ENCODE measurements around a stretch of chr1.

GRCh38 chr1:18557440-18558037 lies 73.1 kb upstream of the PAX7 start:
- PRO-cap: no peak
- RRBS: 32% methylated on average over 5 of the region's 22 CpGs

DNA sequence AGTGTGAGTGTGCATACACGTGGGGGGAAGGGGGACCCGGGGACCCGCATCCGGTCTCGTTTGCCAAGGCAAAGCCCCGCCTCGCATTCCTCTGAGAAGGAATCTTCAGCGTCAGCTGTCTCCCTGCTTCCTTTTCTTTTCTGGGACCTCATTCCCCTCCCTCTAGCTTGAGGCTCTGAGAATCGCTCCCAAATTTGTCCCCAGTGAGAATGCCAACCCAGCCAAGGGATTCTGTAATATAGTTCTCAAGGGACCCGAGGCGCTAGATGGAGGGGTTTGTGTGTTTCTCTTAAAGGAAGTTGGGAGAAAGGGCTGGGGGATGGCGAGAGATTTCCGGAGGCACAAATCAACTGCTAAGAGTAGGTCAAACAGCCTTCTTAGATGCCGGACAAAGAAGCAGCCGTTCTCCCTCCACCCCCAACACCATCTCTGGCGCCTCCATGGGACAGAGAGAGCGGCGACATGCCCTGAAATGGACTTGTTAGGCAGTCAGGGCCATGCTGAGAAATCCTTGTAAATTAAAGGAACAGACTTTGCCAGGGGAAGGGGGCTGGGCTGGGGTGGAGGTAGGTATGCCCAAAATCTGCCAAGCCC lies 6.6 kb downstream of the IFFO2 start:
- PRO-cap: no peak
- RRBS: no CpG with 5 or more reads among the region's 18 CpGs

GRCh38 chr1:19010348-19011645 lies 54.3 kb upstream of the IFFO2 start:
- PRO-cap: bidirectional peak, plus-strand start at chr1:19010774, minus-strand start at chr1:19010603; bidirectional peak, plus-strand start at chr1:19011441, minus-strand start at chr1:19011222
- RRBS: no CpG with 5 or more reads among the region's 29 CpGs

GRCh38 chr1:19065531-19066778 lies 109.5 kb upstream of the IFFO2 start:
- PRO-cap: no peak
- RRBS: no CpG with 5 or more reads among the region's 28 CpGs

DNA sequence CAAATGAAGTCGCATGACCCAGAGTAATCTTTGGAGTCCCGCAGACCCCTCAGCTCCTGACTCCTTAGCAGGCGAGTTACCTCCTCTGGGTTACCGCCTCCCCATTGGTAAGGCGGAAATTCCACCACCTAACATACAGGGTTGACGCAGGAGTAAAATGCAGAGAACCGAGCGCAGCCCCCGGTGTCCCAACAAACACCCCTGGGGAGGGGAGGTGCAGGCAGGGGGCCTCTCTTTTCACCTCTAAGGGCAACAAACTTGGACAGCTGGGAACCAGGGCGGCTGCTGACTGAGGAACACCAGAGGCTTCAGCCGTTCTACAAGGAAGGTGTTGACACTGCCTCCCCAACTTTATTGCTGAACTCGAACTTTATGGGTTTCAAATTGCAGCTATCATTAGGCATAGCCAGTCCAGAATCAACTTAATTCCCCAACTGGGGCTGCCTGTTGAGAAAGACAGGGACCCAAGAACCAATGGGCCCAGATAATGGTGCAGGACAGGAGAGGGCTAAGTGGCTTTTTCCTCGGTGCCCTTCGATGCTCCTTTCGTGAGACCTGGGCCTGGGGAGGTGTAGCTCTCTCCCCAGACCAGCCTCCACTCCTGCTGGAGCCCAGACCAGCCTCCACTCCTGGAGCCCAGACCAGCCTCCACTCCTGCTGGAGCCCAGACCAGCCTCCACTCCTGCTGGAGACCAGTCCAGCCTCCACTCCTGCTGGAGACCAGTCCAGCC lies 115.5 kb upstream of the IFFO2 start:
- PRO-cap: no peak
- RRBS: no CpG with 5 or more reads among the region's 15 CpGs

DNA sequence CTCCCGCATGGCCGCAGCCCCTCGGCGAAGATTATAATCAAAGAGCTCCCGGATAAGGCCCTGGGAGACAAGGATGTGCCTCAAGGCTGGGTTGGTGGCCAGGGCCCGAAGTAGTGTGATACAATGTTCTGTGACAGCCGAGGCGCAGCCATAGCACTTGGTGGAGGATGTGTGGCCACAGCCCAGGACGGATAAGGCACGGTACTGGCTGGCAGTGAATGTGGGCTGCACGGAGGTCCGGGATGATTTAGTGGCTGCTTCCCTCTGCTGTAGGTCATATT lies 97.6 kb downstream of the UBR4 start:
- PRO-cap: no peak
- RRBS: no CpG with 5 or more reads among the region's 12 CpGs

GRCh38 chr1:19119945-19120577 lies 90.0 kb downstream of the UBR4 start:
- PRO-cap: no peak
- RRBS: no CpG with 5 or more reads among the region's 11 CpGs

DNA sequence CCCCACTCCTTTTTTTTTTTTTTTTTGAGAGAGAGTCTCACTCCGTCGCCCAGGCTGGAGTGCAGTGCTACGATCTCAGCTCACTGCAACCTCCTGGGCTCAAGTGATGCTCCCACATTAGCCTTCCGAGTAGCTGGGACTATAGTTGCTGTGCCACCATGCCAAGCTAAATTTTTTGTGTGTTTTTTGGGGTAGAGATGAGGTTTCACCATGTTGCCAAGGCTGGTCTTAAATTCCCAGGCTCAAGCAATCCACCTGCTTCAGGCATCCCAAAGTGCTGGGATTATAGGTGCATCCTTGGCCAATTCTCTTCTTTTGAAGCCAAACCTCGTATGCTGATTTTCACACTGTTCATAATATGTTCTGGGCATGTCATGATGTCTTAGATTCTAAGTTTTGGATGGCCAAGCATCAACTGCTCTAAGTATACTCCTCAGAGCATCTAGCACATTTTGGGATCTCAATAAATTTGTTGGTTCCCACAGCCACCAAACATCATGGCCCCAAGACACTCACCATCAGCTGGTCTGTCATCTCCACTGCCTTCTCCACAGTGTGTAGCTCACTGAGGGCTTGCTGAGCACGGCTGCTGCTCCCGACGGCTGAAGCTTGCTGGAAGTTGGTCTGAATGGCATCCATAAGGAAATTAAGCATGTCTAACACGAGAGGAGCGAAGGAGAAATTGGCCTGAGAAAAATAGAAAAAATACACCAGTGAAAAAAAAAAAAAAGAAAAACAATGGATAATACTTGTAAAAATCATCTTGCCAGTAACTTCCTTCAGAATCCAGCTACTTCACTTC lies 50.3 kb downstream of the UBR4 start:
- PRO-cap: no peak
- RRBS: no CpG with 5 or more reads among the region's 10 CpGs

DNA sequence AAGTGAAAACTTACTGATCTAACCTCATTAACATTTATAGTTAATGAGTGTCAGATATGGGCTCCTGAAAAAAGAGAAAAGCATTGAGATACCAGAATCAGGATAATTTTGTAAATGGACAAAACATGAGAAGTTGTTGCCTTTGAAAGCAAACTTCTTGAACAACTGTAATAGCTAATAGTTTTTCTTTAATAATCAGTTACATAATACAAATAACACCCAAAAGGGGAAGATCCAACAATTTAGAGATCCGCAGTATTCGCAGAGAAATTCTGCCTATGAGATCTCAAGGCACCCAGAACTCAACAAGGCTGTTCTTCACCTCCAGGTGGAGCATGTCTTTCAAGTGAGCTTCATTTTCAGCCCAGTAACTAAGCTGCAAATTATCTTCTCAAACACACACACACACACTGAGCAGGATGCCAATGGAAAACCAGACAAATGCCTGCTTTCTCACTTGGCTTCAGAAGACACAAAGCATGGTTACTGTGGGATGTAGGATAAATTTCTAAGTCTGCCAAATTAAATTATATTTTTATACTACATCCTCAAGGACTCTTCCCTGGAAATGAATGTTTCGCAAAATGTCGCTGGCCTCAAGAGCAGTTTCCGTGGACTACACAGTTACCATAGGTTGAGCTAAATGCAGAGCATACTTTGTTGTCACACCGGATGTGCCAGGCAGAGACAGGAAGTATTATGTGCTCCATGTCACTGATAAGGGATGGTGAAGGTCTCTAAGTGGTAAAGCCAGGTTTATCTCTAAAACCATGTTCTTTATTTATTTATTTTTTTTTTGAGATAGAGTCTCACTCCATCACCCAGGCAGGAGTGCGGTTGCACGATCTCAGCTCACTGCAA lies 30.4 kb downstream of the UBR4 start:
- PRO-cap: no peak
- RRBS: no CpG with 5 or more reads among the region's 8 CpGs

DNA sequence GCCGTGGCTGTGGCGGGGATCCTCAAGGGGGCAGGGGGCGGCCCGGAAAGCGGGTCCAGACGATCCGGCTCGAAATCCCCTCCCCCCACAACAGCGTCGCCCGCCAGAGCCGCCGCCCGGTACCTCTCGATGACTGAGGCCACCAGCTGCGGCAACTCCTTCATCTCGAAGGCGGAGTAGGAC lies 225 bp downstream of the UBR4 start:
- PRO-cap: no peak
- RRBS: 3% methylated on average over 14 of the region's 18 CpGs

DNA sequence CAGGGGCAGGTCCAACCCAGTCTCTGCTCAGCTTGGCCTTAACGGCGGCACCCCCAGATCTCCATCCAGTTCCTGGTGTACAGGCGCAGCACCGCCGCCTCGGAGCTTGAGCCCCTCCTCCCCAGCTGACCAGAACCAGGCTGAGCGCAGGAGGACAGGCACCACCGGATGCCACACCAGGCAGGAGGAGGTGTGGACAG lies 16.3 kb downstream of the SLC66A1 start:
- PRO-cap: no peak
- RRBS: no CpG with 5 or more reads among the region's 8 CpGs

DNA sequence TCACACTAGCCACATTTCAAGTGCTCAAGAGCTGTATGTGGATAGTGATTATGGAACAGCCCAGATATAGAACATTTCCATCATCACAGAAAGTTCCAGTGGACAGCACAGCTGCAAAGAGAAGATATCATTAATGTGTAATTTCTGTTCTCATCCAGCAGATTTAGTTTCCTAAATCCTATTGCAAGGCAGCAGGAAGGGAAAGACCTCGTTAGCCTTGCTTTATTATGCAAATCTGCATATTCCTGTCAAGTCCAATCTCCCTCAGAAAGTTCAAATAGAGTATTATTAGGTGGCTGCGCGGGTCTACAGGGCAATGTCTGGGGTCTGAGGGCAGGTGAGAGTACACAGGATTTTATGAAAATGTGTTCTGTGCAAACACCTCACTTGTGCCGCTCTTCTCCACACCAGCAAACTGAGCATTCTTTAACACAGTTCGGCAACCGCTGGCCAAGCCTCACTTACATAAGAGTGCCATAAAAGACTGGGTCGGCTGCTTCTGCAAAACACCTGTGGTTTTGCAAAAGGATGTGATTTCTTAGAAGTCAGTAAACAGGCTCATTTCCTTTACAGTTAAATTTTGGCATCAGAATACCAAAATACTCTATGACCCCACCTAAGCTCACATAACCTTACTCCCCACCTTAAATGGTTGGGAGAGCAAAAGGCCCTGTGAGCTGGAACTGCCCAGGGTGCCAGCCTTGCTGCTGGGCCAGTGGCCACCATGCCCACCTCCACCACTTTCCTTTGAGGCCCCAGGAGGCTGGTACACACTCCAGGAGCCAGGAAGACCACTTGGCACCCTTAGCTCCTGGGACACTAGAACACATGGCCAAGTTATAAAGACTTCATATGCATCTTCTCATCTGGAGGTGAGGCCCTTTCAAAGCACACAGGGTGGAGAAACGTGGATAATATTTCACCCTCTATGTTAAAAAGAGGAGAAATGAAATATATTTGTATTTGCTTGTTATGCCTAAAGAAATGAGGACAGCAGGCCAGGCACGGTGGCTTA lies 22.1 kb downstream of the CAPZB start:
- PRO-cap: no peak
- RRBS: no CpG with 5 or more reads among the region's 9 CpGs

DNA sequence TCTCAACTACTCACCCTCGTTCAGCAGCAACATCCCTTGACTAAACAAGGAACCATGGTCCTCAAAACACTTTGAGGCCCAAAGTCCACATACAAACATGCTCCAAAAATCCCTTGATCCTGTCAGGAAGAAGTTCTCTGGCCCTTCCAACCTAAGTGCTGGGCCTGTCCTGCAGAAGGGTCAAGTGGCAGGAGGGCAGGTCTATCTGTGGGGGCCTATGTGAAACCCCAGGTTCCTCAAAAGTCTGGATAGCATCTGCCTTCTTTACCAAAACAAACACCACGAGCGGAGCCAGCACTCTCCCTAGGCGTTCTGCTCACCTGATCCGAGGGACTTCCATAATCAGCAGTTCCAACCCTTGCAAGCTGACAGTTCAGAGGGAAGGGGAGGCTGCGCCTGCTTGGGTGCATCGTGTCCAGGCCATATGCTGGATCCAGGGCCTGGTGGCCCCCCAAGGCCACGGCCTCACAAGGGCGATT lies 1.4 kb downstream of the CAPZB start:
- PRO-cap: no peak
- RRBS: no CpG with 5 or more reads among the region's 9 CpGs

DNA sequence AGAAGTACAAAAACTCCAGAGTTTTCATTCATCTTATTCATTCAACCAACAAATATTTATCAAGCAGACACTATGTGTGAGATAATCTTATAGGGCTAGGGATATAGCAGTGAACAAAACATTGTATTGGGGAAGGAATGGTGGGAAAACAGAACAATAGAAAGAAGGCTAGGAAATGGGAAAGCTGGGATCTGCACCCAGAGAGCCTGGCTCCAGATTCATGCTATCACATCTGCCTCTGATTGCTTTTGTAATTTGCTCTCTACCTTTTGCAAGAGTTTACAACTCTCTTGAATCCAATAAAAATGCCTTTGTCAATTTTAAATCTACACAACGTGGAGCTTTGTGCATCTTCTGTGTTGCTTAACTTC lies 3.9 kb upstream of the MICOS10 start:
- PRO-cap: no peak
- RRBS: no CpG with 5 or more reads among the region's 1 CpG

DNA sequence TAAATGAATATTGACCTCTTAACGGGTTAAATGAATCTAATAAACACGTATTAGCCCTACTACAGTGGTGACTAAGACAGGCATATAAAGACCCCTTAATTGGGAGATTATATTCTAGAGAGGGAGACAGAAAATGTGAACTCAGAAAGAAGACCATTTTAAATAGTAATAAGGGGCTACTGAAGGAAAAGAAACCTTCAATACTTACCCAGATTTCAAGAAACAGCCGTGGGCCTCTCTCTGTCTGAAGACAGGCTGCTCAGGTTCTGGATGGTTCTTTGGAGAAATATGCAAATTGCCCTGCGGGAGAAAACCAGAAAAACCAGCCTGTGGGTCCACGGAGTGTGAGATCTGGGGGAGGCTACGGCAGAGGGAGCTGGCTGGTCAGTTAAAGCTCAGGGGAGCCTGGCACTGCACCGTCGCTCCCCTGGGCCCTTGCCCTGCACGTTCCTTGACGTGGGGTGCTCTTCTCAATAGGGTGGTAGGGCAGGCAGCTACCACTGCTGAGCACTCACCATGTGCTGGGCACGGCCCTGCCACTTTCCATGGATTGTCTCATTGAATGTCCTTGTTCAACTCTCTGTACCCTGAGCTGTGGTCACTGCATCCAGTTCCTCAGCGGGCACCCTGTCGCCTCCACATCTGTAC lies 12.8 kb downstream of the TMCO4 start:
- PRO-cap: unidirectional peak, plus-strand start at position 345 of the sequence; unidirectional peak, plus-strand start at position 391 of the sequence
- RRBS: no CpG with 5 or more reads among the region's 13 CpGs

GRCh38 chr1:19800365-19800640 lies 587 bp upstream of the TMCO4 start:
- PRO-cap: no peak
- RRBS: no CpG with 5 or more reads among the region's 6 CpGs

- PRO-cap: no peak
- RRBS: no CpG with 5 or more reads among the region's 17 CpGs
Observed at GRCh38 chr1:19815571-19816699, 852 bp upstream of the RNF186 start.

DNA sequence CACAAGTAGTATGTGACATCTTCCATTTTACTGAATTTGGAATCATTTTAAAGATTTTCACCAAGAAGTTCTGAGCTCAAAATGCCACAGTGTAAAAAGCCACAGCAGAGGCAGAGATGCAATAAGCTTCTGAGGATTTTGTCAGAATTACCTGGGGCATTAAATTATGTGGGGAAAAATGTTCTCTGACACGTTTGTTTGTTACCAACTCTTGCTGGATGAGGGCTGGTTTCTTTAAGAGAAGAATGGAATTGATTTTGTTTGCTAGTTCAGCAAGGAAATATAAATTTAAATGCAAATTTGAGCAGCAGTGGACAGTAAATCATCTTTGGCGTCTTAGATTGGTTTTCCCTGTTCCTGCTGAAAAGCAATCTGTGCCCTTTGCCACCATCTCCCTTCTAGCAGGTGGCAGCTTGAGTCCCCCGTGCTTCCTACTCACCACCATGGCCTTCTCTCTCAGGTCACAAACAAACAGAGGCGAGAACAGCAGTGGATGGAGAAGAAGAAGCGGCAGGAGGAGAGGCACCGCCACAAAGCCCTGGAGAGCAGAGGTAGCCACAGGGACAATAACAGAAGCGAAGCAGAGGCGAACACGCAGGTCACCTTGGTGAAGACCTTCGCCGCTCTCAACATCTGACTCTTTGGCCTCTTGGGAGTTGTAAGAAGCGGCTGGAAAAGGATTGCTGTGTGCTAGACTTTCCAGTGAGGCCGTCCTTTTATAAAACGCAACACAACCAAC lies 16.1 kb downstream of the PLA2G2E start:
- PRO-cap: no peak
- RRBS: no CpG with 5 or more reads among the region's 14 CpGs

DNA sequence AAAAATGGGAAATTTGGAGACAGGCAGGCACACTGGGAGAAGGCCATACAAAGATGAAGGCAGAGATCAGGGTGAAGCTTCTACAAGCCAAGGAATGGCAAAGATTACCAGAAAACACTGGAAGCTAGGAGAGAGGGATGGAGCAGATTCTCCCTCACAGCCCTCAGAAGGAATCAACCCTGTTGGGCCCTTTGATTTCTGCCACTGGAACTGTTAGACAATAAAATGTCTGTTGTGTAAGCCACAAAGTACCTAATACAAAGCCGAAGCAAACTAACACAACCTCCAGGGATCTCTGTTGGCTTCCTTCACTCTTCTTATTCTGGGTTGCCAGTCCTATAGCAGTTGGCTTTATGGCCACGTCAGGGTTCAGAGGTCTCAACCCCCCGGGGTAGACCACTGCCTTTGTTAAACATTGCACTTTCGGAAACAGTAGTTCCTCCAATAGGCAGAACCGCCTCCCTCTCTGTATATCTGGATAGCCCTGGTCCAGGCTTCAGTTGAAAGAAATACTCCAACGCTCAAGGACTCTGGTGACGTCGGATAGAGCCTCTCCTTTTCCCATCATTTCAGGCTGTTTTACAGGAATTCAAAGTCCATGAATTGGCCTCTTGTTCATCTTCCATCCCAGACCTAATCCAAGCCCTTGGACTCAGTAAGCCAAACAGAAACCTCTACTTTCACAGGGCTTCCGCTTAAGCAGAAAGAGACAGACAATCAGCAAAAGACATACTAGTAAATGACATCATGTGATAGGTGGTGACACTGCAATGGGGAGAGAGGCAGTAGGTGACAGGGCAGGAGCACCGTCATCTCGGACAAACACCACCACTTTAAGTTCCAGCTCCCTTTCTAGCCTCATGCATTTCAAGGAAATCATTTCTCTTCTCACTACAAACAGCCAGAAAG lies 2.0 kb upstream of the PLA2G2A start:
- PRO-cap: bidirectional peak, plus-strand start at position 499 of the sequence, minus-strand start at position 324 of the sequence
- RRBS: no CpG with 5 or more reads among the region's 11 CpGs

DNA sequence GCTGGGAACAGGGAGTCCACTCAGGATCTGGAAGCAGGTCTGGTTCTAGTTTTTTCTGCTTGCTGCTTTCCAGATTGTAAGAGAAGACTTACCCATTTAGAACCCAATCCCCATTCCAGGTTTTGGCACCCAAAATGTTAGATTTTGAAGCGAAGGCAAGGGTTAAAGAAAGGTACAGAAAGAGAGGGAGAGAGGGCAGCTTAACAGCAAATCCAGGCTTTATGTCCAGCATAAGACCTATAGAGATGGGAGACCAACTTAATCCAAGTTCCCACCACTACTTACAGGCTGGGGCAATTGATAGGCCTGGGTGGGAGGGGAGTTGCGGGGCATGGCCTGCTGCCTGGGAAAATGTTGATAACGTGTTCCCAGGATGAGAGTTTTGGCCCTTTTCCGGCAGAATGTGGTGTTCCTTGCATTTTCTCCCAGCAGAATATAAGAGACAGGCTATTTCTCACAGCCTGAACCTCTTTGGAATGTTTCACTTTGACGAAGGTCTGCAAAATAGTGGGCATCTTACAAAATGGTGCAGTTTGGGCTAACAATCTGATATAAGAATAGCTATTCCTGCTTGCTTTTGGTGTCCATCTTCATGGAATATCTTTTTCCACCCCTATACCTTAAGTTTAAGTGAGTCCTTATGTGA lies 34.9 kb upstream of the PLA2G5 start:
- PRO-cap: no peak
- RRBS: no CpG with 5 or more reads among the region's 5 CpGs